ENCODE results near the genes PCDHA5, PCDHB10, PCDHGB3, PCDHGA10 and HDAC3.

- PRO-cap = no peak
- RAMPAGE, long total RNA = no peak
These were observed 4.4 kb downstream of the SLC35A4 start for GRCh38 chr5:140568806-140569698.

- PRO-cap = no peak
- RAMPAGE, long total RNA = no peak
These were observed 9.5 kb downstream of the SLC35A4 start for GRCh38 chr5:140573949-140574705.

- PRO-cap = no peak
- RAMPAGE, long total RNA = no peak
These were observed 30.8 kb downstream of the SLC35A4 start for GRCh38 chr5:140595358-140595901.

- PRO-cap = no peak
- RAMPAGE, long total RNA = no peak
These were observed 31.8 kb downstream of the SLC35A4 start for GRCh38 chr5:140595902-140597298.

DNA sequence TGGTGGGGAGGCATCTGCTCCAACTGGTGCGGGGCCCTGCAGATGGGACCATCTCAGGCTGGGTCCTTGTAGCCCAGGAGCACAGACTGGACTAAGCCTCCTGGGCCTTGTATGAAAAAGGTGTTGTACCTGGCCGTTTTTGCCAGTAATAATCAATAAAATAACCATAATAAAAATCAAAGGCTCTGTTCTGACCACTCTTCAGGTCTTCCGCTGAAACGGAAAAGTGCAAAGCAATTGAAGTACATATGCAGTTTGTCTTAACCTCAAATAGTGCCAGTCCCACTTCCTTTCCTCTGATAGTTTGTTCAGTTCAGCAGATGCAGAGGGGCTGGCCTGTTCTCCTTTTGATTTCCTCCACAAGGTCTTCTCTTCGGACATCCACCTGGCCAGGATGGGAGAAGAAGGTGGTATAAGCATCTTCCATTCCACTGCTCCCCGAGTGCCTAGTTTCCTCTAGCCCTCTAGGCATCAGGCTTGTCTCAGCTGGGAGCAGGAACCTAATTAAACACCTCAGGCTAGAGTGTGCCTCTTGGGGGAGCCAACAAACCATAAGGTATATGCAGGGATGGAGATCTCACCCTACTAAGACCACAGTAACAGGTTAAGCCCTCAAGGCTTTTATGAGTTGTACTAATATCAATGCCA is 692 bp upstream of the DND1 start:
- PRO-cap = no peak
- RAMPAGE, long total RNA = no peak

DNA sequence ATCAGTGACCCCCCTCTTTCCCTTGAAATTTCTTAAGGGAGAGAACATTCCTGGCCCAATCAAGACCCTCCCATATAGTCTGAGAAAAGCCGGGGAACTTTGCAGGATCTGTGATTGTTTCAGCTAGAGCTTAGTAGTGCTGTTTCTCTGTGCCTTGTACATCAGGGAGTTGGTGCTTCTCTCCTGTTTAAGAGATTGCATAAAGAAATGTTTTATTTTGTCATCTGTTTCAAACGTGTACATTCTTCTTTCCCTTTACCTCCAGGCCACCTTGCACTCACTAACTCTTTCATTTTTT is 950 bp downstream of the ZMAT2 start:
- PRO-cap = no peak
- RAMPAGE, long total RNA = no peak

DNA sequence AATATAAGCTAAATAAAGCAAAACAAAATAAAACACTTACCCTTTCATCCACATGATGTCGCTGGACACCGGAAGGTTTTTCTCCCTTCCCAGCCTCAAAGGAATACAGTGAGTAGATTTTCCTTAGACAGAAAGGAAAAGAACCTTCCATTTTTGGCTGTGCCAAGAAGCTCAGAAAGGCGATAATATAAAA is at the start of gene PCDHA5:
TSS of gene PCDHA5 (plus strand) at position 115 of the 193 bp plus-strand sequence.
- PRO-cap = no peak
- RAMPAGE, long total RNA = no peak

DNA sequence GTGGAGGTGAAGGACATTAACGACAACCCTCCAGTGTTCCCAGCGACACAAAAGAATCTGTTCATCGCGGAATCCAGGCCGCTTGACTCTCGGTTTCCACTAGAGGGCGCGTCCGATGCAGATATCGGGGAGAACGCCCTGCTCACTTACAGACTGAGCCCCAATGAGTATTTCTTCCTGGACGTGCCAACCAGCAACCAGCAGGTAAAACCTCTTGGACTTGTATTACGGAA is 590 bp downstream of the PCDHA9 start:
- PRO-cap = no peak
- RAMPAGE, long total RNA = no peak

DNA sequence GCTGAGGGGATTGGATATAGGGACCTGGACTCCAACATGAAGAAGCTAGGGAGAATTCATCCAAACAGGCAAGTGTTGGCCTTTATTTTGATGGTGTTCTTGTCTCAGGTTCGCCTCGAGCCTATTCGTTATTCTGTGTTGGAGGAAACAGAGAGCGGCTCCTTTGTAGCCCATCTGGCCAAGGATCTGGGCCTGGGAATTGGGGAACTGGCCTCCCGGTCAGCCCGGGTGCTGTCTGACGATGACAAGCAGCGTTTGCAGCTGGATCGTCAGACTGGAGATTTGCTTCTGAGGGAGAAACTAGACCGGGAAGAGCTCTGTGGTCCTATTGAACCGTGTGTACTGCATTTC is 320 bp downstream of the PCDHB4 start:
- PRO-cap = no peak
- RAMPAGE, long total RNA = no peak

DNA sequence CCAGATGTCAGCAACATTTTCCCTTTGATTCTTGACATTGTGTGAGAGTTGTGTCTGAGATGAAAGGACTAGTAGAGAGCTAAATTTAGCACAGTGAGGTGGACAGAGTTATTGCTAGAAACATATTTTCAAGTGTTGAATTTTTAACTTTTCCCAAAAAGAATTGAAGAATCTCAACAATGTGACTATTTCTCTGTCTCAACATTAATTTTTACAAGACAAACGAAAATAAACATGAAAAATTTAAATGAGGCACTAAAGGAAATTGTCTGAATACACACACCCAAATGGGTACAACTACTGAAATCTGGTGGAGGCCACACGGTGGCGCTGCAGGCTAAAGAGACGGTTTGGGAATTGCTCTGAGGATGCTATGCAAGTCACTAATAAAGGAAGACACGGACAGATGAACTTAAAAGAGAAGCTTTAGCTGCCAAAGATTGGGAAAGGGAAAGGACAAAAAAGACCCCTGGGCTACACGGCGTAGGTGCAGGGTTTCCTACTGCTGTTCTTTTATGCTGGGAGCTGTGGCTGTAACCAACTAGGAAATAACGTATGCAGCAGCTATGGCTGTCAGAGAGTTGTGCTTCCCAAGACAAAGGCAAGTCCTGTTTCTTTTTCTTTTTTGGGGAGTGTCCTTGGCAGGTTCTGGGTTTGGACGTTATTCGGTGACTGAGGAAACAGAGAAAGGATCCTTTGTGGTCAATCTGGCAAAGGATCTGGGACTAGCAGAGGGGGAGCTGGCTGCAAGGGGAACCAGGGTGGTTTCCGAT is at the start of gene PCDHB10:
TSS of gene PCDHB10 (plus strand) at position 367 of the 773 bp plus-strand sequence.
- PRO-cap = no peak
- RAMPAGE, long total RNA = no peak

GRCh38 chr5:141318676-141319373 is 1.8 kb downstream of the TAF7 start:
- PRO-cap = no peak
- RAMPAGE, long total RNA = no peak

- PRO-cap = no peak
- RAMPAGE, long total RNA = no peak
These were observed at the start of gene PCDHGB3 for GRCh38 chr5:141369939-141370361. PCDHGB3 (plus strand) TSS chr5:141370242.

GRCh38 chr5:141412887-141413581 is at the start of gene PCDHGA10:
PCDHGA10 (plus strand) TSS chr5:141412987.
- PRO-cap = no peak
- RAMPAGE, long total RNA = no peak

- PRO-cap = no peak
- RAMPAGE, long total RNA = no peak
These were observed 1.4 kb downstream of the PCDHGA11 start for GRCh38 chr5:141422371-141422606.

DNA sequence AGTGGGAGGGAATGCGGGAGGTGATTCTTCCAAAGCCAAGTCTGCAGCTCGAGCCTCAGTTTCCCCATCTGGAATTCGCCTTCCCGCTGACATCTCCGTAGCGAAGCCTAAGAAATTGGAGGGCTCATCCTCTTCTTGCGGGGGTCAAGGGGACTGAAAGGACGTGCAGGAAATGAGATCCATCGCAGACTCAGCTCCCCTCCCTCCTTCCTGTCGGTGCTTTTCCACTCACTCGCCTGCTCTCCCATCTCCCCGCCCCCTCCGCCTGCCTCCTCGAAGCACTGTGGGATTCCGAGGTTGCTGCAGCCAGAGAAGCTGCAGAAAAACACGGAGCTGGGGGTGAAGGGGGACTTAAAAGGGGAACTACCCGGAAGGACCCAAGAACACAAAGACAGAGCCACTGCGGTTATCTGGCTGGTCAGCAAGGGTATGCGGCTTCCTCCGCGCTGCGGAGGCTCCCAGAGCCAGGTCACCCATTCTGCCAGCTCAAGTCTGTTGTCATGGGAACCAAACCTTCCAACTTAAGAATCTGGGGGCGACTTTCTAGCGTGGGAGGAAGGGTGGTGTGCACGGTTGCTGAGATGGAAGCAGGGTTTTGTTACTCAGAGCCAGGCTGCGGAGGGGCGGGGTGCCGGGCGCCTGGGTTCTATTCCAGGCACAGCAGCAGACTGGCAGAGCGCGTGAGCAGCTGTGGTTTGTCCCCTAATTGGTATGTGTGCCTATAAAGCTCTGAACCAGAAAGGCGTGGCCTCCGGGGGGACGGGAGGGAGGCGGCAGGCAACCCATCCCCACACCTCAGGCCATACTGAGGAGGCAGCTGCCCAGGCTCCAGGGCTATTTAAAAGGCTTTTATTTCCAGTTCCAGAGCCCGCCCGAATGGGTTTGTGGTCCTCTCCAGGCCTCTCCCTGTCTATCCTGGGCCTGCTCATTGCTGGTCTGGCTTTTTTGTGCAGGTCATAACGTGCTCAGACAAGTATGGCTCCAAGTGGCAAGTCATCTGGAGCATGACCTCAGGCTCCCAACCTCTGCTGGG is 25.0 kb downstream of the PCDHGC5 start:
- PRO-cap = bidirectional peak, plus-strand start at position 286 of the sequence, minus-strand start at position 155 of the sequence; bidirectional peak, plus-strand start at position 437 of the sequence, minus-strand start at position 323 of the sequence; bidirectional peak, plus-strand start at position 803 of the sequence, minus-strand start at position 597 of the sequence
- RAMPAGE, long total RNA = no peak

- PRO-cap = no peak
- RAMPAGE, long total RNA = no peak
These were observed 40.6 kb downstream of the PCDHGC5 start for GRCh38 chr5:141529495-141529810.

- PRO-cap = no peak
- RAMPAGE, long total RNA = no peak
These were observed 10.3 kb downstream of the DIAPH1 start for GRCh38 chr5:141608222-141609166.

GRCh38 chr5:141618047-141618855 is 549 bp downstream of the DIAPH1 start:
- PRO-cap = no peak
- RAMPAGE, long total RNA = no peak

- PRO-cap = bidirectional peak, plus-strand start at chr5:141636985, minus-strand start at chr5:141636849
- RAMPAGE, long total RNA = no peak
These were observed at the start of gene HDAC3 for GRCh38 chr5:141636690-141637118. HDAC3 (minus strand) TSS chr5:141636849.

- PRO-cap = bidirectional peak, plus-strand start at chr5:141637456, minus-strand start at chr5:141637350; bidirectional peak, plus-strand start at chr5:141637822, minus-strand start at chr5:141637553
- RAMPAGE, long total RNA = no peak
These were observed 565 bp downstream of the RELL2 start for GRCh38 chr5:141637119-141638004.